Cerebellum (tissue), 5 donors: Measurements from ENCODE around the genes RBM25 and PSEN1.

- PRO-cap, 3 experiments = no peak in any of the 3 experiments
- RAMPAGE, long total RNA = no peak
Observed at GRCh38 chr14:73057329-73057919, 910 bp upstream of the RBM25 start.

DNA sequence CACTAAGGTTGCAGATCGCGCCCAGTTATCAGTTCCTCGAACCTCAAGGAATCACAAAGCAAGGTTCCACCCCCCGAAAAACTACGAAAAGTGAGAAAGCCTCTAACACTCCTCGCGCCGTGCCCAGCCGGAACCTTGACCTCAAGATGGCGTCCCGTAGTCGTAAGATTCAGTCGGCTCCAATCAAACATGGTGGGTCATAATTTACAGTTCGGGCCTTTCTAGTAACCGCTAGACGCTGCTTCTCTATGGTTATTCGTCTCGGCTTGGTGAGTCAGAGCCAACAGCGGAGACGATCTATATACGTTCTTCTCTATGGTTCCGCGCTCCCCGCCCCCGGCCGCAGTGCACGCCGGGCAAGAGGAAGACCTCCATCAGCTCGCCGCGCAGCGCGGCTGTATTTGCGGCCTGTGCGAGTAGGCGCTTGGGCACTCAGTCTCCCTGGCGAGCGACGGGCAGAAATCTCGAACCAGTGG is at the start of gene RBM25:
TSS of gene RBM25 (plus strand) at position 366 of the 476 bp plus-strand sequence.
- PRO-cap, 3 experiments = peak in 3 of 3 experiments; most common plus-strand start position 345 of the sequence (in 2); most common minus-strand start position 148 of the sequence (in 3)
- RAMPAGE, long total RNA = start-site peak on the plus strand centred at position 388 of the sequence, 37 bp wide, 66 and 273 reads in 2 replicates

DNA sequence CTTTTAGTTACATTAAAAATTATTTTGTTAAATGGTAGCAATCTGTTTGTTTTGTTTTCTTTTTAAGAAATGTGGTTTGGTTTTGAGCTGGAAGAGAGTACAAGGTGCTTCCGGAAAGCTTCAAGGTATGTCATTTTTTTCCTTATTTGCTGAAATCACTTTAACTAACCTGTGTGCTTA is 25.0 kb downstream of the RBM25 start:
- PRO-cap, 3 experiments = no peak in any of the 3 experiments
- RAMPAGE, long total RNA = no peak

GRCh38 chr14:73087816-73088372 is 29.6 kb downstream of the RBM25 start:
- PRO-cap, 3 experiments = no peak in any of the 3 experiments
- RAMPAGE, long total RNA = no peak

DNA sequence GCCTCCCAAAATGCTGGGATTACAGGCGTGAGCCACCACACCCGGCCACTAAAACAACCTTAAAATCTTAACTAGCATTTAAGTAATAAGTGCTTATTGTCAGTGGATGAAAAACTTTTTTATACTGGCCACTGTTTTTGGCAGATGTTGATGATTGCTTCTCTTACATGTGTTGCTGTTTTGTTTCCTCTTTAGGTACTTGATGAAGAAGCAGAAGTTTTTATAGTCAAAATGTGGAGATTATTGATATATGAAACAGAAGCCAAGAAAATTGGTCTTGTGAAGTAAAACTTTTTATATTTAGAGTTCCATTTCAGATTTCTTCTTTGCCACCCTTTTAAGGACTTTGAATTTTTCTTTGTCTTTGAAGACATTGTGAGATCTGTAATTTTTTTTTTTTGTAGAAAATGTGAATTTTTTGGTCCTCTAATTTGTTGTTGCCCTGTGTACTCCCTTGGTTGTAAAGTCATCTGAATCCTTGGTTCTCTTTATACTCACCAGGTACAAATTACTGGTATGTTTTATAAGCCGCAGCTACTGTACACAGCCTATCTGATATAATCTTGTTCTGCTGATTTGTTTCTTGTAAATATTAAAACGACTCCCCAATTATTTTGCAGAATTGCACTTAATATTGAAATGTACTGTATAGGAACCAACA is 16.7 kb upstream of the PSEN1 start:
- PRO-cap, 3 experiments = no peak in any of the 3 experiments
- RAMPAGE, long total RNA = no peak

DNA sequence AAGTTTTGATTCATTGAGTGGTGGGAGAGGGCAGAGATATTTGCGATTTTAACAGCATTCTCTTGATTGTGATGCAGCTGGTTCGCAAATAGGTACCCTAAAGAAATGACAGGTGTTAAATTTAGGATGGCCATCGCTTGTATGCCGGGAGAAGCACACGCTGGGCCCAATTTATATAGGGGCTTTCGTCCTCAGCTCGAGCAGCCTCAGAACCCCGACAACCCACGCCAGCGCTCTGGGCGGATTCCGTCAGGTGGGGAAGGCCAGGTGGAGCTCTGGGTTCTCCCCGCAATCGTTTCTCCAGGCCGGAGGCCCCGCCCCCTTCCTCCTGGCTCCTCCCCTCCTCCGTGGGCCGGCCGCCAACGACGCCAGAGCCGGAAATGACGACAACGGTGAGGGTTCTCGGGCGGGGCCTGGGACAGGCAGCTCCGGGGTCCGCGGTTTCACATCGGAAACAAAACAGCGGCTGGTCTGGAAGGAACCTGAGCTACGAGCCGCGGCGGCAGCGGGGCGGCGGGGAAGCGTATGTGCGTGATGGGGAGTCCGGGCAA is at the start of gene PSEN1:
TSS of gene PSEN1 (plus strand) at position 451 of the 551 bp plus-strand sequence.
- PRO-cap, 3 experiments = peak in 3 of 3 experiments; most common plus-strand start position 395 of the sequence (in 1); most common minus-strand start position 237 of the sequence (in 1)
- RAMPAGE, long total RNA = no peak

- PRO-cap, 3 experiments = no peak in any of the 3 experiments
- RAMPAGE, long total RNA = no peak
Observed at GRCh38 chr14:73162126-73162879, 26.0 kb downstream of the PSEN1 start.

GRCh38 chr14:73228124-73228877 is 9.0 kb upstream of the PAPLN start:
- PRO-cap, 3 experiments = no peak in any of the 3 experiments
- RAMPAGE, long total RNA = no peak

DNA sequence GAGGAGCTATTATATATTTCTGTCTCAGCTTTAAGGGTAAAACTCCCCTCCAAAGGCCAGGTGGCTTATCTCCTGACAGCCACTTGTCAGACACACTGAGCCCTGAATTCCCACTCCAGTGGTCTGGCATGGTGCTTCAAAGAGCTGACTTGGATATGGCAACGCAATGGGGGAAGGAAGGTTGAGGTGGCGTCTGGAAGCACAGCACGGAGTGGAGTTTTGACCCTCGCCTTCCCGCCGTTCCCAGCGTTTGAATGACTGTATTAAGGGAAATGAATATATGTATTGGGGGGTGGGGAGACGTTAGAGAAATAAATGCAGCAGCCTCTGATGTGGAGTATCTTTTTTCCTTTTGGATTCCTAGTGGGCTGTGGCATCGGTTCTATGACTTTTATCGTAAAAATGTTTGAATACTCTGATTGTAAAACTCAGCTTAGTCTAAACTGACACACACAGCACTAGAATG is 4.7 kb upstream of the PAPLN start:
- PRO-cap, 3 experiments = no peak in any of the 3 experiments
- RAMPAGE, long total RNA = no peak

- PRO-cap, 3 experiments = no peak in any of the 3 experiments
- RAMPAGE, long total RNA = no peak
Observed at GRCh38 chr14:73424303-73424843, 34.0 kb downstream of the NUMB start.

DNA sequence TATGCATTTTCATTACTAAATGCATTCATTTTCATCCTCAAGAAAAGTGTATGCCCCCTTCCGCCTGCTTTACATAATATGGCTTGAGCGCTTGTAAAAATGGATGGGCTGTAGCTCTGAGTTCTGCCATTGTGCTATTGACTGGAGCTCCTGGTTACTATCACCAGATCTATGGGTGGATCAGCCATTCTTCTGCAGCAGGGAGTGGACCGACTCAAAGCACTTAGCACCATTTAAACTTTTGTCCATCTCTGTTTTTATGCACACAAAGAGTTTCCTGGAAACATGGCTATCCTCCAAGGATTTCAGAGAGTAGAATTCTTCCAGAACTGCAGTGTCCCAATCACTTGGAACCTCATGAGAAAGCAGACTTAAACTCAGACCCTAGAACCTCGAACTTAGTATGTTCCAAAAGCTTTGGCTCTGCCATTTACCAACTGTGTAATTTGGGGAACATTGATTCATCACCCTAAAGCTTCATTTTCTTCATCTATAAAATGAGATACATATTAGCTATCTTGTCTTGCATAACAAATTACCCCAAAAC is 4.5 kb upstream of the NUMB start:
- PRO-cap, 3 experiments = no peak in any of the 3 experiments
- RAMPAGE, long total RNA = no peak

- PRO-cap, 3 experiments = no peak in any of the 3 experiments
- RAMPAGE, long total RNA = no peak
Observed at GRCh38 chr14:73722496-73723252, 8.5 kb upstream of the PNMA1 start.

DNA sequence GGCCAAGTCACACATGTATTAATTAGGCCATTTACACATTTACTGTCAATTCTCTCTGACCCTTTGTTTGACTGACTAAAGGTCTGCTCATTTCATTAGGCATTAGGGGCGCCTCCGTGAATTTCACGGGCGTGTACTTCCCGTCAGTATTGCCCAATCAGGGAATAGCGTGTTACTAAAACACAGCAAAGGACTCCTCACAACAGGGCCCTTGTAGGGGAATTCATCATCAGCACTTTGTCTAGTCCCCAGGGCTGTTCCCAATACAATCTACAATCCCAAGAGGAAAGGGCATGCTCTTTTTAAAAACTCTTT is 10.1 kb upstream of the PNMA1 start:
- PRO-cap, 3 experiments = no peak in any of the 3 experiments
- RAMPAGE, long total RNA = no peak

- PRO-cap, 3 experiments = no peak in any of the 3 experiments
- RAMPAGE, long total RNA = no peak
Observed at GRCh38 chr14:73724877-73725144, 10.6 kb upstream of the PNMA1 start.

GRCh38 chr14:73730929-73731287 is 16.7 kb upstream of the PNMA1 start:
- PRO-cap, 3 experiments = no peak in any of the 3 experiments
- RAMPAGE, long total RNA = no peak

- PRO-cap, 3 experiments = no peak in any of the 3 experiments
- RAMPAGE, long total RNA = no peak
Observed at GRCh38 chr14:73838382-73838661, 13.3 kb upstream of the PTGR2 start.

DNA sequence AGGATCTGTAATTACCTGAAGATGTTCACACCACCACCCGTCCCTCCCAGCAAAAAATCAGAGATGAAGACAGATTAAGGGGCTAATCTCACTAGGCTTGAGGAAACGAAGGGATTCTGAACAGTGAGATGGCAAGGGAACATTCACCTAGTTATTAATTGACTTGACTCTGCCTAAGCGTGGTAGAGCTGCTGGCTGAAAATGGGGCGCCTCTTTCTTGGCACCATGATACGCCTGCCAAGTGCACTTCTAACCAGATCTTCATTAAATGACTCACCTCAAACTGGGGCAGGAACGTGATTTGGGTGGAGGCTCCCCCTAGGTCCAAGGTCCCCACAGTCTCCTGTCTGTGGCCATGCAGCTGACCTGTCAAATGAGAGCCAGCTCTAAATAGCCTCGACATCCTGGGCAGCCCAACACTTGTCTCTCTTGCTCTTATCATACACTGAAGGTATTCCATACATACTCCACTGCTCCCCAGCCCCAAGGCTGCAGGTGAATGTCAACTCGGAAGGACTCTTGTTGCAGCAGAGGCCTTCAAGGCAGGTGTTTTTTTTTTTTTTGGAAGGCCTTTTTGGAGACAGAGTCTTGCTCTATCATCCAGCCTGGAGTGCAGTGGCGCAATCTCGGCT is 26.1 kb downstream of the COQ6 start:
- PRO-cap, 3 experiments = no peak in any of the 3 experiments
- RAMPAGE, long total RNA = no peak

GRCh38 chr14:74083559-74084097 is 625 bp downstream of the ALDH6A1 start:
- PRO-cap, 3 experiments = no peak in any of the 3 experiments
- RAMPAGE, long total RNA = no peak

DNA sequence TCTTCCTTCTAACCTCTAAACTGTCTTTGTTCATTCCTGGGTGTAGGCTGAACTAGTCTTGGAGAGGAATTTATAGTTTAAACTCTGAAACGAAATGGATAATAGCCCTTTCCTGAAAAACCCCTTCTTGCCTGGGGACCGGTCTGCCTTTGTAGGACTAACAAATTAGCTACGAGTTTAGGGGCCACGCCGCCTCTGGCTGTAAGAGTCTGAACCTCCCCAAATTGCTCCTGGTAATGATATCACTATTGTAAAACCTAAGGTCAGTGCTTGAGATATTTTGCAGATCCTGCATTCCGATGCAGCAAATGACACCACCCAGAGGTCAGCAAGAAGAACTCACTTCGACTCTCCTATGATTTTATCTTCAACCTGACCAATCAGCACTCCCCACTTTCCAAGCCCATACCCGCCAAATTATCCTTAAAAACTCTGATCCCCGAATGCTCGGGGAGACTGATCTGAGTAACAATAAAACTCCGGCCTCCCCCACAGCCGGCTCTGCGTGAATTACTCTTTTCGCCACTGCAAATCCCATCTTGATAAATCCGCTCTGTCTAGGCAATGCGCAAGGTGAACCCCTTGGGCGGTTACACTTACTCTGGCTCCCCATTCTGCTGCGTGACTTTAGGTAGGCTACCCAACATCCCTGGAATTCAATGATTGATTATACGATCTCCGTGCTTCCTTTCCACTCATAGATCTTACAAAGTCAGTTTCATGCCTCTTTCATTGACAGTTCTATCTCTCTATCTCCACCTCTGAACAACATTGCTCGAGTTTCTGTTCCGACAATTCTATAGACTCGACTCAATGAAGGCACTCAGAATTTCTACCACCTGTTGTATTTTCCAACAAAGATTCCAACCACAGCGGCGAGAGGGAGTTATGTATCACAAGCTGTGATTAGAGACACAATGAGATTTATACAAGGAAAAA is 1.1 kb downstream of the NPC2 start:
- PRO-cap, 3 experiments = no peak in any of the 3 experiments
- RAMPAGE, long total RNA = no peak

DNA sequence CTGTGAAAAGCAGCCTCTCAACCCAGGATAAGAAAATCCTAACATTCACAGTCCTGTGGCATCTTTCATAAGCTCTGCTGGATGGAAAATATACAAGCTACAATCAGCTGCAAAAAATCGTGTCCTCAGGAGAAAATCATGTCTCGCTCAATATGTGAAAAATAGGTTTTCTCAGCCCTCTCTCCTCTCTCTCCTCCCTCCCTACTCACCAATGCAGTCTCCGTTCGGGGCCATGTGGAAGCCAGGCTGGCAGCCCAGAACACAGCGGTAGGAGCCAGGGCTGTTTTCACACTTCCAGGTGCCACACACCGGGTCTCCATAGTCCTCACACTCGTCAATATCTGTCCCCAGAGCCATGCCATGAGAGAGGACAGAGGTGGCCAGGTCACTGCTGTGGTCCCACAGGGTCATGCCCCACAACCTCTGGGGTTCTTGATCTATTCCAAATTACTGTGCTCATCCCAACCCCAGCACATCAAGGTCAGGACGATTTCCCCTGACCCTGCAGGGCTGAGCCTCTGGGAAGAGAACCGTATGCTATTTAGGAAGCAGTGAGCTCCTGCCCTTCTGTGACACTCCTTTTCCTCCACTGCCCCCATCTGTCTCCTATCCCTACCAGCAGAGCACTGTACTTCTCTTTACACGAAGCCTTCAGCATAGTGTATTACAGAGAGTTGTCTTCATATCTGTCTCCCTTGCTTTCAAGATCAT is 13.6 kb downstream of the ISCA2 start:
- PRO-cap, 3 experiments = no peak in any of the 3 experiments
- RAMPAGE, long total RNA = no peak